A172 (cell line): ENCODE measurements around the genes PLEKHH3 and RAMP2.

- RAMPAGE, long total RNA: no peak
These were observed 494 bp downstream of the STAT3 start for GRCh38 chr17:42387654-42388242.

DNA sequence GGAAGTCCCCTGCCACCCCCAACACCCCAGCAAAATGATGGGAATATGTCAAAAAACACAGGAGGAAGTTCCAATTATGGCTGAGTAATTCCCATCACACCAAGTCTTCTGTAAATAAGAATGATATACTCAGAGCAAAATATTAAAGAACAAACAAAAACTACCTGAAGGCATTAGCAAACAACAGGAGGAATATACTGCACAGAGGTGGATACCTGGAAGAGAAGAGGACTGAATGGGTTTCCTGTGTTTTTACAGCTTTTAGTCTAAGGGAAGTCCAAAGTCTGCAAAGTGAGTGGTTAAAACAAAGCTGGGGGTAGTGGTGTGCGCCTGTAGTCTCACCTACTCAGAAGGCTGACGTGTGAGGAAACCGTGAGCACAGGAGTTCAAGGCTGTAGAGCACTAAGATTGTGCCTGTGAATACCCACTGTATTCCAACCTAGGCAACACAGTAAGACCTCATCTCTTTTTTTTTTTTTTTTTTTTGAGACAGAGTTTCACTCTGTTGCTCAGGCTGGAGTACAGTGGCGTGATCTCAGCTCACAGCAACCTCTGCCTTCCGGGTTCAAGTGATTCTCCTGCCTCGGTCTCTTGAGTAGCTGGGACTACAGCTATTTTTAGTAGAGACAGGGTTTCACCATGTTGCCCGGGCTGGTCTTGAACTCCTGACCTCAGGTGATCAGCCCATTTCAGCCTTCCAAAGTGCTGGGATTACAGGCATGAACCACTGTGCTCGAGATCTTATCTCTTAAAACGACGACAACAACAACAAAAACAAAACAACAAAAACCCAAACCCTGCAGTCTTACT lies 16.9 kb upstream of the ATP6V0A1 start:
- RAMPAGE, long total RNA: no peak

GRCh38 chr17:42541180-42541795 lies 5.2 kb downstream of the NAGLU start:
- RAMPAGE, long total RNA: no peak

- RAMPAGE, long total RNA: no peak
These were observed 1.6 kb downstream of the COASY start for GRCh38 chr17:42563644-42563843.

DNA sequence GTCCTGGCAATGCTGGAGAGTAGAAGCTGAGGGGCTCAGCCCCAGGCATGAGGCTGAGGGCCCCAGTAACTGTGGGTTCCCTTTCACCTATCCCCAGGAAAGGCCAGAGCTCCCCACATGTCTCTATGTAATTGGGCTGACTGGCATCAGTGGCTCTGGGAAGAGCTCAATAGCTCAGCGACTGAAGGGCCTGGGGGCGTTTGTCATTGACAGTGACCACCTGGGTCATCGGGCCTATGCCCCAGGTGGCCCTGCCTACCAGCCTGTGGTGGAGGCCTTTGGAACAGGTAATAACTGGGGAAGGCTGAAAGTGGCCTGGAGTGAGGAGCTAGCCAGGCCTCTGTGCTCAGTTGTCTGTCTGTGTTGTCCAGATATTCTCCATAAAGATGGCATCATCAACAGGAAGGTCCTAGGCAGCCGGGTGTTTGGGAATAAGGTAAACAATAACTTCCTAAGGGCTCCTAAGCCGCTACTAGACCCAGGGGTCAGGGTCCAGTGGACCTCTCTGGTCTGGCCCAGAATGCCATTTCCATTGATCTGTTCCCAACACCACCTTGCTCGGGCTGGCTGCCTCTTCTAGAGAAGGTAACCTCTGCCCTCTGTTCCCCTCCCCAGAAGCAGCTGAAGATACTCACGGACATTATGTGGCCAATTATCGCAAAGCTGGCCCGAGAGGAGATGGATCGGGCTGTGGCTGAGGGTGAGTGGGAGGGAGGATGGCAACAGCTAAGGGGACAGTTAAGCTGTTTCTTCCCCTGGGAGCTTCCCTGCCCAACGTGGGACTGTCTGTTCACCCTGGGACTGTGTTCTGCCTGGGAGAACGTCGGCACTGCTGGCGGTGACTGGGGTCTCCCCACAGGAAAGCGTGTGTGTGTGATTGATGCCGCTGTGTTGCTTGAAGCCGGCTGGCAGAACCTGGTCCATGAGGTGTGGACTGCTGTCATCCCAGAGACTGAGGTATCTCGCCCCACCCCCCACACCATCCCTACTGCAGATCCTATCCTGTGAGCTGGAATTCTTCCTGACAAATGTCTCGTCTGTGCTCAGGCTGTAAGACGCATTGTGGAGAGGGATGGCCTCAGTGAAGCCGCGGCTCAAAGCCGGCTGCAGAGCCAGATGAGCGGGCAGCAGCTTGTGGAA lies 1.9 kb upstream of the MLX start:
- RAMPAGE, long total RNA: no peak

DNA sequence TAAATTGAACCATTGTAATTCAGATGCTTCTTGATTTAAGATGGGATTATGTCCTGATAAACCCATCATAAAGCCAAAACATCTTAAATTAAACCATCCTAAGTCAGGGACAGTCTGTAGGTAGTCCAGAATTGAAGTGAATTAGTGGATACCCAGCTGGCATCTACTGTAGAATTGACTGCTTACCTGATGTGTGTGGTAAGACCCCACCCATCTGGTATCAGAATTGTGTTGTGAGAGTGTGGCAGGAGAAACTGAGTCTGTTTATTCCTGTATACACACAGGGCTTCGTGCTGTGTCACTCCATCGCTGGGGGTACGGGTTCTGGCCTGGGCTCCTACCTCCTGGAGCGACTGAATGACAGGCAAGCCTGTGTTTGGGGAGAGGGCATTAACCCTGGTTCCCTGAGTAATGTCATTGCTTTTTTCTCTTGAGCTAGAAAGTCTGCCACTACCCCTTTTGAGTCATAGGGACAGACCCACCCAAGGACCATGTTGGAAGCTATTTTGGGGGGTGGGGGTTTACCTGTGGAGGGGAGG lies 3.7 kb downstream of the TUBG2 start:
- RAMPAGE, long total RNA: no peak

- RAMPAGE, long total RNA: no peak
These were observed at the start of gene PLEKHH3 for GRCh38 chr17:42676254-42677203. Gene PLEKHH3 (minus strand): TSS chr17:42676994.

DNA sequence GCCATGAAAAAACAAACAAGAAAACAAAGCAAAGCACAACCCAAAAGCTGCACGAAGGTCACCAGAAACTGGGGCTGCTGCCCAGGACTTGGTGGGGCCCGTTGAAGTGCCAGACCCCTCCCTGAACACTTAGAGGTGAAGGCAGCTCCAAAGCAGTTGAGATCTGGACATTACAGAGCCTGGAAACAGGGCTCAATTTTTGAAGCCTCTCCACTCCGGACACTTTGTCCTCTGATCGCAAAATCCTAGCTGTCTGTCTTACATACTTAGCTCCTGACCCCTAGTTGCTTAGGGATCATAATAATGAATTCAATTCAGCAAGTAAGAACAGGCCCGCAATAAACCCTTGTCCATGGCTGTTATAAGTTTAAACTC lies 4.8 kb upstream of the EZH1 start:
- RAMPAGE, long total RNA: no peak

DNA sequence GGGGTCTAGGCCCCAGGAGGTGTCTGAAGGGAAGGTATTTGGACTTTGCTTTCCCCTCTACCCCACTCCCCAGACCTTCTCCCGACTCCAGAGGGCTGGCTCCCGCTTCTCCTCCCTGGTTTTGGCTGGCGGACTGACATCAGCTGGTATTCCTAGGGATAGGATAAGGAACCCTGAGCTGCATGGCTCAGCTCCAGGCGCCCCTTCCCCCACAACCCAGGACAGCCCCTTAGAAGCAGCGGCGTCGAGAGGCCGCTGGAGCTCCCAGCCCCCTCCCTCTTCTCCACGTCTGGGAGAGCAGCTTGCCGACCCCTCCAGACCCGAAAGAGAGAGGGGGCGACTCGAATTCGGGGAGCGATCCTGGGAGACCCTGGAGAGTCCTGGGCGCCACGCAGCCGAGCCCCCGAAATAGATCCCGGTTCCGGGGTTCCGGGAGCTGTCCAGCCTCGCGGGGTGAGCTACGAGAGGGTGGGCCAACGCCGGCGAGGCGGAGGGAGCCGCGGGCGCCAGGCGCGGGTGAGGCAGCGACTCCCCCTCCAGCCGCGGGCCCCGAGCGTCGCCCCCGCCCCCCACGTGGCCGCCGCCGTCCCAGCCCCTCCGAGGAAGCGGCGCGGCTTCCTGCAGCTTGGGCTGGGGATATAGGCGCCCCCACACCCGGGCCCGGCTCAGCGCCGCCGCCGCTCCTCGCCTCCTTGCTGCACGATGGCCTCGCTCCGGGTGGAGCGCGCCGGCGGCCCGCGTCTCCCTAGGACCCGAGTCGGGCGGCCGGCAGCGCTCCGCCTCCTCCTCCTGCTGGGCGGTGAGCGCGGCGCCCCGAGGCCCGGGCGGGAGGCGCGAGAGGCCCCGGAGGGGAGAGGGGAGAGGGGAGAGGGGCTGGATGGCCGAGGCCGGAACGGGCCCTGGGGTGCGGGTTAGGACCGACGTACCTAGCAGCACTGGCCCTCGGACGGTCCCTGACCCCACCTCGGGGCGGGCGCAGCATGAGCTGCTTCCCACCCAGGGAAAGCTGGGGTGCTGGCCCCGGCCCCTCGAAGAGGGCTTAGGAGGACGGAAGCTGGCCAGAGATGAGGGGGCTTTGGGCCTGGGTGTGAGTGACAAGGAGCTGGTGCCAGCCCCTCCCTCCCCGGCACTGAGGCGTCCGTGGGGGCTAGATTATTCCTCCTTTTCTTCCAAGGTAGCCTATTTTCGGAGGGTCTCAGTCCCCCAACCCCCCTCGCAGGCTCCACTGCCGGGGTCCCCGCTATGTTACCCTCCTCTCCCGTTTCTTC lies at the start of gene RAMP2:
TSS of gene RAMP2 (plus strand) at position 668 of the 1,268 bp plus-strand sequence.
- RAMPAGE, long total RNA: no peak

- RAMPAGE, long total RNA: no peak
These were observed 2.0 kb downstream of the RAMP2 start for GRCh38 chr17:42762747-42763717.

GRCh38 chr17:42802963-42803357 lies 4.3 kb downstream of the CNTD1 start:
- RAMPAGE, long total RNA: no peak

GRCh38 chr17:42833702-42833810 lies 359 bp downstream of the PSME3 start:
- RAMPAGE, long total RNA: no peak

DNA sequence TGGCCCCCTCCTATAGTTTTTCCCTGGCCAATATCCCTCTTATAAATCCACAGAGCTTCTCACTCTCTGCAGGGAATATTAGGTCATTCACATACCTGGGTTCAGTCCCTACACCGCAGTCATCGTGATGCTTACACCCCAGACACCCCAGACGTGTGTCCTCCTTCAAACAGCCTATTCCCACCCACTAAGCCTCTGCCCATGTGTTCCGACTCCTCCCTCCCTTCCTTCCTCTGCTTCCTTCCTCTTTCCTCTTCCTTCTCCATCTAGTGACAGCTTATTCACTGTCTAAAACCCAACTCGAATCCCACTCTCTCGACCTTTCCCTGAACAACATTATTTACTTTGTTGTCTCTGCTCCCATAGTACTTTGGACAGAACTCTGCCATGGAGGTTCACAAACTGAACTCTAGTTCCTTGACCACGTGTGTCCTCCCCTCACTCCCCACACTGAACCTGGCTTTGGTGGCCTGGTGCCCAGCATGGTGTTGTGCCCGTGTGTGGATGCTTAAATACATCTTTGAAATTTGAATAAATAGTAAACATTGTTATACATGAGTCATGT lies 14.3 kb upstream of the G6PC1 start:
- RAMPAGE, long total RNA: no peak

DNA sequence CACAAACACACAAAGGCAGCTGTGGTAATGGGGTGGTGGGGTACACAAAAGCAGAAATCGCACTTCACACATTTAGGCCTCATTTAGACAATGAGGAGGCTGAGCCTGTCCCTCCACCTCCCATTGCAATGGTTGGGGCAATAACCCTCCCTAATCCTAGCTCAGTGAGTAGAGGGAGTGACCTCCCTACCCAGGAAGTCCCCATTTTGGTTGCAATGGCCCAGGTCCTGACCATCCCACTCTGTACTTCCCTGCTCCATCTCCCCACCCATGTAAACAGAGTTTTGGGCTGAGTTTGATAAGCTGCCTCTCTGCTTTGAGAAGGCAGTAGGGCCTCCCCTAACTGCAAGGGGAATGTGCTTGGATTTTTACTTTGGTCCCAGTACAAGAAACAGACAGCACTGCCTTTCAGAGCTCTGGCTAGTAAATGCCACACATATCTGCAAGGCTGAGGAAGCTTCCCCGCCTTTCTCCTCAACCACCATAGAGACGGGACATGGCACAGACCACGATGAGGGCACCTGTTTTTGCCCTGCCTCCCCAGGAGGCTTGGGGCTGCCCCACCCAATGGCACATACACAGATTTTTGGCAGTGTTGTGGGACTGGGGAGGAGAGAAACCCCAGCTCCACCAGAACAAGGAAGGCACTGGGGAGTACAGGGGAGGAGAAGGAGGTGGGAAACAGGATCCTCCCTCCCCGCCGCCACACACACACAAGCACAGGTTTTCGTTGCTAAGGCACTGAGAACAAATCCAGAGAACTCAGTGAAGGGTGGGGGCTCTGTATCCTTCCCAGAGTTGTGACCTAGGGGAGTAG lies 7.3 kb downstream of the VAT1 start:
- RAMPAGE, long total RNA: no peak

DNA sequence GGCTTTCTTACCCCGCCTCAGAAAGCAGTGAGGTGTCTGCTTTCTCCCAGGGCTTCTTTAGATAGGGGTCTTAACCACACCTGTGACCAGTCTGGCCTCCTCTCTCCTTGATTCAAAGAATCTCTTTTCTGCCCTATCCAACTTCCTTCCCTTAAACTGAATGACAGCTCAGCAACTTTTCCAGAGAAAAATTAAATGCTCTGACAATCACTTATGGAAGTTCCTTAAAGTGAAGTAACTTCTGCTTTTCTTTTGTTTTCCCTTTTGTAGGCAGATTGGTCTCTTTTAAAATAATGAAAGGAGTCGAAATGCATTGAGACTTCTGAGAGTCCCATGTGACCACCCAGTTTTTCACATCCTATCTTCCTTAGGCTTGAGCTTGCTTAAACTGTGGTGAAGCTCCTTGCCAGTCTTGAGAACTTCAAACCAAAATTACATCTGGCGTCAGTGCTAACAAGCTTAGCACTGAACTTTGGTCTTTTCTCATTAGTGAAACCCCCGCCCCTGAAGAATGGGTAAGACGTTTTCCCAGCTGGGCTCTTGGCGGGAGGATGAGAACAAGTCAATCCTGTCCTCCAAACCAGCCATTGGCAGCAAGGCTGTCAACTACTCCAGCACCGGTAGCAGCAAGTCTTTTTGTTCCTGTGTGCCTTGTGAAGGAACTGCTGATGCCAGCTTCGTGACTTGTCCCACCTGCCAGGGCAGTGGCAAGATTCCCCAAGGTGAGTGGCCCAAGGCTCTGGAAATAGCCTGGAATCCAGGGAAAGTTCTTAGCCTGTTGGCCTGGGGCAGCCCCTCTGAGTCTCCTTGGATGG lies 1.1 kb downstream of the TMEM106A start:
- RAMPAGE, long total RNA: no peak

- RAMPAGE, long total RNA: no peak
These were observed 83.8 kb upstream of the ARL4D start for GRCh38 chr17:43314721-43315763.

DNA sequence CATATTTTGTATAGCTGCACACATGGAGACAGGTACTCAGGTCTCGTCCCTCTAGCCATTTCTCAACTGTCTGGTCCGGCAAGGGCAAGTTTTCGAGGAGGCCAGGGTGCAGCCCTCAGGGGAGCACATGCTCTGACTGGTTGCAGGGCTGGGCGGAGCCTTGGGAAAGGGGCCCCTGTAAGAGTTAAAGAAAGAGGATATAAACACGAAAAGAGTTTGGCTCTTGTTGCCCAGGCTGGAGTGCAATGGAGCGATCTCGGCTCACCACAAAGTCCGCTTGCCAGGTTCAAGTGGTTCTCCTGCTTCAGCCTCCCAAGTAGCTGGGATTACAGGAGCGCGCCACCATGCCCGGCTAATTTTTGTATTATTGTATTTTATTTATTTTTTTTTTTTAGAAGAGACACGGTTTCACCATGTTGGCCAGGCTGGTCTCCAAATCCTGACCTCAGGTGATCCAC lies 36.5 kb upstream of the ARL4D start:
- RAMPAGE, long total RNA: no peak

- RAMPAGE, long total RNA: no peak
These were observed 27.0 kb upstream of the DHX8 start for GRCh38 chr17:43456587-43457457.

DNA sequence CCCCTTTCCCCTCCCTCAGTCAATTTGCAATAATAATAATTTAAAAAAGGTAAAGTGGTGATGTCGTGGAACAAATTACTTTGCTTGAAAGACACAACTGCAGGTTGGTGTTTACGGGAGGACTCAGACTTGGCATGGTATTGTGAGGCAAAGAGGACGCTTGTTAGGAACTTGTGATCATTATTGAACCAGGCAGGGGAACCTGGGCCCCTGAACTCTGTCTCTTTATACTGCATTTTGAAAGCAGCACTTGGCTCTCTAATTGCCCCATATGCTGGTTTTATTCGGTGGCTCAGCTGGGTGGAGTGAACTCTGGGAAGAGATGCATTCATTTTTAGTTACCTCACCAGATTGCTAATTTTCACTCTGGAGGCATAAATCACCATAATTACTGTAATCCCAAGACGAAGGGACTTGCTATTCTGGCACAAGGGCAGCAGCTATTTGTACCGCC lies 5.9 kb upstream of the DHX8 start:
- RAMPAGE, long total RNA: no peak

GRCh38 chr17:43778123-43778544 lies 643 bp downstream of the DUSP3 start:
- RAMPAGE, long total RNA: no peak